Pericardium fibroblast (primary cell): ENCODE measurements around the gene SUPT3H.

DNA sequence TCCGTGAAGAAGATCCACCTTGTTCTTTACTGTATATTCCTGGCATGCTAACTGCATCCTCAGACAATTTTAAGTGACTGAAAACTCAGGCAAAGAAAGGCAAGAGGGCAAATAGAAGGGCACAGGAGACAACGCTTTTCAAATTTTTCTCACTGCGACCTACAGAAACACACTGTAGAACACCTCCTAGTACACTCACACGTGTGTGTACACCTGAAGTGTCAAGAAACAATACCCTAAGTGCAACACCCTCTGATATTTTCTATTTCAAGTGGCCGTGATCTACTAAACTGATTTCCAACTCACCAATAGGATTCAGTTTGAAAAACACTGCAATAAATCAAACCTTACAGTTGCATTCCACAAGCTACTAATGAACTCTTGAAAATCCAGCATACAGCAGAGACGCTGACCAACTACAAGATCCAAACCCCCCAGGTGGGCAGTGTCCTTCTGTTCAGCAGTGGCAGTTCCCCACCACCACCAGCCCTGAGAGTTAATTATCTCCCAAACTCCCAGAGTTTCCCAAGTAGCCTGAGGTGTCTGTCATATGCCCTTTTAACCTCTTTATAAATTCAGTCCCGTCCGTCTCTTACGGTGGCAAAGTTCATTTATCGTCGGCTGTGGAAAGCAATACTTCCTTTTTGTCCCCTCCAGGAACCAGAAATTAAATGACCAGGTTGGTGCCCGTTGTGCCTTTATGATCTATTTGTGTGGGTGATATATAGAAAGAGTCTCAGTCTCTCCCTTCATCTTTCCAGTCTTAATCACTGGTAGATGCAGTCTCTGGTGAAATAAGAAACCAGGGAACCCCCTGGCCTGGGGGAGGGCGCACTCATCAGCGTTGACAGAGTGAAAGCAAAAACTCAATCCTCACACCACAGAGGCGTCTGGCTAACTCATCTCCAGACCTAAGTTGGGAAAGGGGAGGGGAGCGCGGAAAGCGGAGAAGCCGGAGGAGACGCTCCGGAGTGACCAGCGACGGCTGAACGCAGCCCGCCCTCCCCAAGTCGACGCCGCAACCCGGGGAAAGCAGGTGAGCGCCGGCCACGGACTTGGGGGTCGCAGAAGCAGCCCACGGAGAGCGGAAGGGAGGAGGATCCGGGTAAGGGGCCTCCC, 856 bp downstream of the MRPL14 start:
- RAMPAGE, long total RNA: no peak

DNA sequence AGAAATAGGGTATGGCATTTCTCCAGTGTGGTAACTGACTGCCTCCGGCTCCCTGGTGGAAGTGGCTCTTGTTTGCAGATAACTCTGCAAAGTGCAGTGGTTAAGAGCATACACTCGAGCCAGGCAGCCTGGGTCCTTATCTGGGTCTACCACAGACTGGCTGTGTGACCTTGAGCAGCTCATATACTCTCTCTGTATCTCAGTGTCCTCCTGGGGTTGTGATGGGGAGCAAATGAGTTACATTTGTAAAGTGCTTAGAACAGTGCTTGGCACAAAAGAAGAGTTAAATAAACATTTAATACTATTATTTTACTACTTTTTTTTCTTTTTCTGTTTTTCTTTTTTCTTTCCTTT, 2.7 kb downstream of the TMEM63B start:
- RAMPAGE, long total RNA: no peak

DNA sequence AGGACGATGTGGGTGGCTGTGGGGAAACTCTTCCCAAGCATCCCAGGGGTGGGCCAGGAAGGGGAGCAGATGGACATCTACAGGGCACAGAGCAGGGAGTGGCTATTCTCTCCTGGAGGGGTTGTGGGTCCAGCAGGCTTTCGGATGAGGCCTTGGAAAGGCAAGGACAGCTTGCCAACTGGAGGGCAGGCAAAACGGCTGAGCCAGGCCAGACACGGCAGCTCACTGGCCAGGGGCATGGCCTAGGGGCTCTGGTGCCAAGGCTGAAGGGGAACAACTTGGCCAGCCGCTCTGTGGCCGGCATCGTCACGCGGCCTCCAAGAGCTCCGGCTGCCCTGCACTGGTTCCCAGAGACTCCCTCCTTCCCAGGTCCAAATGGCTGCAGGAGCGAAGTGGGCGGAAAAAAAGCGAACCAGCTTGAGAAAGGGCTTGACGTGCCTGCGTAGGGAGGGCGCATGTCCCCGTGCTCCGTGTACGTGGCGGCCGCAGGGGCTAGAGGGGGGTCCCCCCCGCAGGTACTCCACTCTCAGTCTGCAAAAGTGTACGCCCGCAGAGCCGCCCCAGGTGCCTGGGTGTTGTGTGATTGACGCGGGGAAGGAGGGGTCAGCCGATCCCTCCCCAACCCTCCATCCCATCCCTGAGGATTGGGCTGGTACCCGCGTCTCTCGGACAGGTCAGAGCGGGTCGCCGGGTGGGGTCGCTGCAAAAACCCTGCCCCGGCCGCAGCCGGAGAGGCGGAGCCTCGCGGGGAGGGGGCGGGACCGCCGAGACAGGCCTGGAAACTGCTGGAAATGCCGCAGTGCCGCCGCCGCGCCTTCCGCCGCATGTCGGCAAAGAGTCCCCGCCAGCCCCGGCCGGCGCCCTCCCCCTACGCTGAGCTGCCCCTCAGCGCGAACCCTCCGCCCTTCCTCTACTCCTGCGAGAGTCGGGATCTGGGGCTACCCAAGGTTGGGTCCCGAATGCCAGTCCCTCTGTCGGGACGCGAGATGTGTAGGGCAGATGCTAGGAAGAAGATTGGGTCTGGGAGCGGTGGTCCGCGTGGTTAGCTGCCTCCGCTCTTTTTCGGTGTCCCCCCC, 891 bp upstream of the HSP90AB1 start:
- RAMPAGE, long total RNA: no peak

- RAMPAGE, long total RNA: no peak
Measured at GRCh38 chr6:44257588-44258021, 277 bp upstream of the SLC35B2 start.

GRCh38 chr6:44272880-44273335, 2.7 kb downstream of the TMEM151B start:
- RAMPAGE, long total RNA: no peak

DNA sequence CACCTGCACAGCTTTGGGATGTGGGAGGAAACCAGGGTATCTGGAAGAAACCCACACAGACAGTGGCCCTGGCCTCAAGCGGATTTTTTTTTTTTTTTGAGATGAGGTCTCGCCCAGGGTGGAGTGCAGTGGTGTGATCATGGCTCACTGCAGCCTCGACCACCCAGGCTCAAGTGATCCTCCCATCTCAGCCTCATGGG, 3.5 kb upstream of the CDC5L start:
- RAMPAGE, long total RNA: no peak

GRCh38 chr6:44392557-44392863, 5.0 kb downstream of the CDC5L start:
- RAMPAGE, long total RNA: no peak

DNA sequence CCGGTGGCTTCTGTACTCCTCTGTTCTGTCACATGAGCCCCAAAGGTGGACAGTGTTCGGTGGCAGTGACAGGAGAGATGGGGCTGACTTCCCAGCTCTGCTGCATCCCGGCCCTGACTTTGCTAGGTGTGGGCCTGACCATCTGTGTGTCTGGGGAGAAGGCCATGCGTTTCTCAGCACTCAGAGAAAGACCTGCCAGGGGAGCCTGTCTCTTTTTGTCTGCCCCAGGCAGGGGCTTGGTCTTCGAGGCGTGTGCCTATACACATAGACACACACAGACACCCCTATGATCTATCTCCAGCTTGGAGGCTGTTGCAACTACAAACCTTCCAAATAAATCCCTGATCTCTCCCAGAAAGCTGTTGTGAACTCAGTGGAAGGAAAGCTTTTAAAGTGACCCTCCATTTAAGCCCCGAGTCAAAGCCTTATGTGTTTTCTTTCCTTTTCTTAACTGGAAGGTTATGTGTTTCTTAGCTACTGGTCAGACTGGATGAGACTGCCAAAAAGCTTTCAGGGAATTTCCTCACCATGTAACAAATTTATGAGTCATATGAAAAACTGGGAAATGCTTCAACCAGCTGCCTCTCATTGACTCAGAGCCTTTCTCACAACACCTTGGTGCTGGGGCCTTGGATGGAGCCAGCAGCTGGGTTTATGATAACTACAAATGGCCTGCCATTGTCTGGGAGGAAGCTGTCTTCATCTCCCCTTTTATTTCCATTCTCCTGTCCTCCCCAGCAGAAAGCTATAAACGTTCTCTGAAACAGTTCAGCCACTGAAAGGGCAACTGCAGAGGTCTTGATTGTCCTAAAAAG, 102.6 kb downstream of the CDC5L start:
- RAMPAGE, long total RNA: no peak

DNA sequence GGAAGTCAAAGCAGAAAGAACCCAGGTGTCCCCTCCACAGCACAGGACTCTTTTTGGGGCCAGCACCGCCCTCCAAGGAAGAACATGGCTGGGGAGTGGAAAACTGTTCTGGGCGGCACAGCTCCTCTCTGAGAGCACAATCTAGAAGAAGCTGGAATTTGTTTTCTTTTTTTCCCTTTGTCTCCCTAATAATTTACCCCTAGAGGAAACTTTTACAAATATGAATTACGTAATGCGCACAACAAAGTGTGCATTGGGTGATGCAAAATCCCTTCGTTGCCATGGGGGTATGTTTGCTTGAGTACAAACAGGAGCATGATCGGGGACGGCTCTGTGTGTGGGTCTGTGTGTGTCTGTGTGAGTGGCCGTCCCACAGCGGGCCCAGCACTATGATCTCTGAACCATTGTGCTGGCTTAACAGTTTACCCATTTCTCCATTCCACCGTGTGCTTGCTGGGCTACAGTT, 278.1 kb downstream of the CDC5L start:
- RAMPAGE, long total RNA: no peak

DNA sequence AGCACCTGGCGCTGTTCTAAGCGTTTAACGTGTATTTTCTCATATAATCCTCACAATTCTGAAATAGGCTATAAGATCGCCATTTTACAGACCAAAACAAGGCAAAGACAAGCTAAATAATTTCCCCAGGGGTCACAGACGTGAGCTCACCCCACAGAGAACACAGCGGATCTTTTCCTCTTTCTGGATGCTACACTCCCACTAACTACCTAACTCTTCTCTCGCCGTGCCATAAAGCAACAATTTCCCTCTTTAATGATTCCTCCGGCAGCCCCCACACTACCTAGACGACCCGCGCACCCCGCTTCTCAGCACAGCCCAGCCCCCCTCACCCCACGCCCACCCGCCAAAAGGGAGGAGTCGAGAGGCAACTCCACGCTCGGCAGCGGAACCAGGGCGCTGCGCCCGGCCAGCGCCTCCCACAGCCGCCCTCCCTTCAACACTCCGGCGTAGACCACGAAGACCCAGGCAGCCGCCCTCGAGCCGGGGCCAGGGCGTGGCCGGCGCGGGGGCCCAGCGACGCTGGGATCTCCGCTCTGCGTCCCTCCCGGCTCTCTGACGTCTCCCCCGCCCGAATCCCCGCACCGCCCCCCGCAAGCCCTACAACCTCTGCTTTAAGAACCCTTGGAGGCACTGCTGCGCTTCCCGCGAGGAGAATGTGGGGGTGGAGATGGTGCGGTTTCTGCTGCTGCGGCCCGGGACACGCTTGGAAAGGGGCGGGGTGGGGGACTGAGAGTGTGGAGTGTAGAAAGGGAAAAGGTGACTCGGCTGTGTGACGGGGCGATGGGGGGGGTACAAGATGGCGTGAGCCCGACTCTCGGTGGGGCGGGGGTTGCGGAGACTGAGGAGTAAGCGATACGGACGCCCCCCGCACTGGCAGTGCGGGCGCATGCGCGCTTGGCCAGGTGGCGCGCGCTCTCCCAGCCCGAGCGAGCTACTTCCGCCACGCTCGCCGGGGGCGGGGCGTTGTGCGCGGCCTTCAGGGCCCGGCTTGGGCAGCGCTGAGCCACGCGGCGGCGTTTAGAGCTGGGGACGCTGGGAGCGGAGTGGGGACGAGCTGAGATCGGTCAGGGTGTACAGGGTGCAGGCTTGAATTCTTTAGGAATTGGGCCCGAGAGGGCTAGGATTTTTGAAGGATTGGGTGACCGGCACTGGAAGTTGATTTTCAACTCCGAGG, at the start of gene SUPT3H:
TSS of gene SUPT3H (minus strand) at position 774 of the 1,177 bp plus-strand sequence.
- RAMPAGE, long total RNA: start-site peak on the minus strand centred at position 689 of the sequence, 69 bp wide, 116 and 19 reads in 2 replicates

DNA sequence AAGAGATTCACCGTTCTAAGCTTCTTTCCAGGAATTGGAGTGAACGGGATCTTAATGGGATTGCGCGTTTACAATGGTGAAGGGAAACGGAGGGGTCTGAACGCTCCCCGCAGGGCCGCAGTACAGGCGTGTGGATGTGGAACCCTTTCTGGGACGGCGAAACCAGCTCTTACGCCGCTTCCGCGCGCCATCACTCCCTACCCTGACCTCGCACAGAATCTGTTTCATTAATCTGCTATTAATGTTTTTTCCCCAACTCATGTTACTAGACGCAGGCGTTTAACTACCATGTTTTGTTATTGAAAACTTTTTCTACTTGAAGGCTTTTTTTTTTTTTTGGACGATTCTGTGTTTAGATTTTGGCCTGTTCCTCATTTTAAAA, 595 bp upstream of the SUPT3H start:
- RAMPAGE, long total RNA: no peak

GRCh38 chr6:45423693-45423976, 45.9 kb upstream of the SUPT3H start:
- RAMPAGE, long total RNA: no peak

- RAMPAGE, long total RNA: no peak
Measured at GRCh38 chr6:45428691-45429277, 51.0 kb upstream of the SUPT3H start.

- RAMPAGE, long total RNA: no peak
Measured at GRCh38 chr6:45437200-45437644, 59.5 kb upstream of the SUPT3H start.

DNA sequence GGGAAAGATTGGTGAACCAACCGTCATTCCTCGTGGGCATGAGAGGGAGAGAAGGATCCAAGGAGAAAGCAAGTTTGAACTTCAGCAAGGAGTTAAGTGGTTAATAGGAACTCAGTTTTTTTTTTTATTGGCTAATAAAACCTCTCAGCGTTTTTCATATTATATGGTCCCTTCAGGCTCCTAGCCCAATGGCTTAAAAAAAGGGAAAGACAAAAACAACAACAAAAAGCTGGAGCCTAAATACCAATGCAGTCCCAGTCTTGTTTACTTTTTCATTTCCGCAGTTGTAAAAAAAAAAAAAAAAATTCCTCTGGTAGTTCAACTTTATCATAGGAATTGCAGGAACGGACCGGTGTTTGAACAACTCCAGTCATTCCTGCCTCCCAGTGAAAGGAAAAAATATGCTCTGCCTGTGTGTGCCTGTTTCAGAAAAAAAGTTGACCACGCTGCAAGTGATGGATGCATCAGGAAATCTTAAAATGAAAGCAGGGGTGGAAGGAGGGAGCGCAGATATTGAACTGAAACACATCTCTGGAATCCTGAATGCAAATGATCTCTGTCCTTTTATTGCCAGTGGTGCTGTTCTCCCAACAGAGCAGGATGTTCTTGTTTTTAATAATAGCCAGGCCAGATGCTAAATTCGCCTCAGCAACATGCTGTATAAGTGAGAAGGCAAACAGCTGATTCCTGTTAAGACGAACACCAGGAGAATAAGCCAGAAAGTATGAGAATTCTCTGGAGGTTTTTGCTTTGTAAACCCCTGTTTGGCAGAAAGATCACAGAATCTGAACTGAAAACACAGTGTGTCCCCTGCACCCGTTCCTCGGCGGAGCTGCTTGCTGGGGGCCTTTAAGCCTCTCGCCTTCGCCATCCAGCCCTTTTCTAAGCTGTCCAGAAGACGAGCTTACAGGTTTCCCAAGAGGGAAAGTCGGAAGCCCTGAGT, 178.3 kb upstream of the SUPT3H start:
- RAMPAGE, long total RNA: no peak

- RAMPAGE, long total RNA: no peak
Measured at GRCh38 chr6:46323521-46323847, 152.7 kb upstream of the ENPP5 start.

DNA sequence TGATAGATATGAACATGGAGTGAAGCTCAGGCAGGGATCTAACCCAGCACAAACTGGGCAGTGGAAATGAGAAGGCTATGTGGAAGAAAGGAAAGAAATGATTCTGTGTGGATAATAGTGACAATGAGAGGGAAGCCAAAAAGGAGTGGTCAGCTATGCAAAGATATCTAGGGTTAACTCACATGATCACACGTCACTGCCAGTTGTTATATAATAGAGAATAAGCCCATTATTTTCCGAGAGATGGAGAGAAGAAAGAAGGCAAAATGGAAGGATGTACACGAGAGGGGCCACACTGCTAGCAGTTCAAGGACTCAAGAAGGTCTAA, 18.7 kb upstream of the RCAN2 start:
- RAMPAGE, long total RNA: no peak

- RAMPAGE, long total RNA: no peak
Measured at GRCh38 chr6:46511301-46511925, 20.2 kb upstream of the RCAN2 start.

DNA sequence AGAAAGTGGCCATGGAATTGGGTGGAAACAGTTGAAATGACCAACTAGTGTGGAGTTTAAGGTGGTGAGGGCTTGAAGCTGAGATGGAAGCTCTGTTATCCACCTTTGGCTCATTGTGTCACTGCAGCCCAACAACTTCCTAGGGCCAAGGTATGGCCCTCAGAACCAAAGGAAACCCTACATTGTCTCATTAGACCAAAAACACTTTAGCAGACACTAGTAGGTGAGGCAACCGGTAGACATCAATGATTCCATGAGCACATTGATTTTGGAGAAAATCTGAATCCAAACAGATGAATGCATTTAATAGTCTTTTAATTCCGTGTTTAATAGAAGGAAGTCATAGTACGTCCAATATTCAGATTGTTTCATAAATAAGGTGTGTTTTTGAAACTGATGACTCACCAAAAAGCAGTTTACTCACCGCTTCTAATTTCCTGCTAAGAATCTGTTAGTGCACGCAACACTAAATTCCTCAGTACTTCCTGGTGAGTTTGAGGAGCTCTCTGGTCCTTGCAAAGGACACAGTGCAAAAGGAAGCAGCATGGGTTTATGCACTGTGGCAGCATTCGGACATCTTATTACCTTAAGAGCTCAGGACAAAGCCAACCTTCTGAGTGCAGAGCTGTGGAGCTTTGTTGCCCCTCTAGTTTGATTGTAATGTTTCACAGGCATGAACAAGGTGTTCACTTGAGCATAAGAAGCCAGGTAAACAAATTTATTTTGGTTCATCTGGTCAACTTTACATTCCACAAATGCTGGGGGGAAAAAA, 2.2 kb upstream of the ADGRF1 start:
- RAMPAGE, long total RNA: no peak

GRCh38 chr6:47407146-47407696, 70.4 kb upstream of the CD2AP start:
- RAMPAGE, long total RNA: no peak